GM12892 (cell line): ENCODE results near the genes PLXNA4, EXOC4 and LRGUK.

- RRBS, result no CpG with 5 or more reads among the region's 5 CpGs
These were observed 89.6 kb downstream of the MKLN1 start for GRCh38 chr7:131417206-131417723.

DNA sequence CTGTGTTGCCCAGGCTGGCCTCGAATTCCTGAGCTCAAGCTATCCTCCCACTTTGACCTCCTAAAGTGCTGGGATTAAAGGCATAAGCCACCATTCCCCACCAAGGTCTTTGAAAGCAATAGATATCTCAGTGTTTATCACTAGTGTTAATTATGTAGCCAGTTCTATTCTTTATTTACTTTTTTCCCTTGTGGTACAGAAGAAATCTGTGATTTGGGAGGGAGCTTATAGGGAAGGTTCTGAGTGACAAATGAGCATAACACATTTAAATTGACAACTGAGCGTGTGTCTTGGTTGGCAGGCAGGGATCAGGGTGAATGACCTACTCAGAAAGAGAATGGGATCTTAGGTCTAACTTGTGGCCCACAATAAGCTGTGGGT lies 57.8 kb downstream of the PODXL start:
- RRBS, result no CpG with 5 or more reads among the region's 2 CpGs

DNA sequence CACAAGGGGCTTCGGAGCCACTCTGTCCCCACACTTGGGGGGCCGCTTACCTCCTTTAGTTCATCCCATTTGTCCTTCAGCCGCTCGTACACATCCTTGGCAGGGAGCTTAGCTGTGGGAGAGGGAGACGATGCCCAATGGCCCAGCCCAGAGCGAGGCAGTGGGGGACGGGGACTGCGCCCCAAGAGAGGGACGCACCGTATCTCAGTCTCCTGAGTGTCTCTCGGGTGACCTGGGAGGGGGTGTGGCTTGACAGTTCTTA lies 50.3 kb downstream of the PODXL start:
- RRBS, result no CpG with 5 or more reads among the region's 11 CpGs

DNA sequence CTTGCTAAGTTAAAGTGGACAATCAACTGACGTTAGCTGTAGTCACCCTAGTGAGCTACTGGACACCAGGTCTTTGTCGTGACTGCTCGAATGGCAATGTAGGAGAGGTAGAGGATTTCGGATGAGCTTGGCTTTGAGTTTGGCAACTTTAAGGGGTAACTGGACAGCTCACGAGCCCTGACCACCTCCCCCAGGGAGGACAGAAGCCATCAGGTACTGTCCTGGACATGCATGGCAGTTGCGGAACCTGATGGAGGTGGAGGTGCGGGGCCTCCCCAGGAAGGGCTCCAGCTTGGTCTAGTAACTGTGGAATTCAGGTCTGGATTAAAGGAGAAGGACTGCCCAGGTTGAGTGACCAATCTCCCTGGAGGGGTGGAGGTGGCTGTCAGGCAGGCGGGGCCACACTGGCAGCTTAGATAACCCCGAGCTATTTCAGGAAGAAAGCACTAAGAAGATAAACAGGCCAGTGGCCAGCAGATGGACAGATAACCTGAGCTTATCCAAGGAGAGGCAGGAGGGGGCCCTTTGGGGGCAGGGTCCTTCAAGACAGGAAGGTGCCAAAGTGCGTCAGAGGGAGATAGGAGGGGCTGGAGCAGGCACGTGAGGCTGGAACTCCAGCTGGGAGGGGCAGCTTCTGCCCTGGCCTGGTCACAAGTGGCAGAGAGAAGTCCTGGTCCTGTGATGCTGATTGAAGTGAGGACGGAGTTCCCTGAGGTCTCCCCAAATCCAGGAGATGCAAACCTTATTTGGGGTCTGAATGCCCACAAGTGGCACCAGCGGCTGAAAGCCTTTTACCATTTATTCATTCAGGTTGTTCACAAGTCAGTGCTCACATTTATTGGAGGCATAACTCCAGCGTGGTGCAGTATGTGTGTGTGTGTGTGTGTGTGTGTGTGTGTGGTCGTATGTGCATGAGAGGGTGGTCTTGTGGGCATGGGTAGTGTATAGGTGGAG lies 29.8 kb upstream of the PODXL start:
- RRBS, result no CpG with 5 or more reads among the region's 15 CpGs

- RRBS, result no CpG with 5 or more reads among the region's 11 CpGs
These were observed 72.2 kb upstream of the PODXL start for GRCh38 chr7:131628550-131629037.

GRCh38 chr7:132035657-132036253 lies 479.3 kb upstream of the PODXL start:
- RRBS, result no CpG with 5 or more reads among the region's 6 CpGs

DNA sequence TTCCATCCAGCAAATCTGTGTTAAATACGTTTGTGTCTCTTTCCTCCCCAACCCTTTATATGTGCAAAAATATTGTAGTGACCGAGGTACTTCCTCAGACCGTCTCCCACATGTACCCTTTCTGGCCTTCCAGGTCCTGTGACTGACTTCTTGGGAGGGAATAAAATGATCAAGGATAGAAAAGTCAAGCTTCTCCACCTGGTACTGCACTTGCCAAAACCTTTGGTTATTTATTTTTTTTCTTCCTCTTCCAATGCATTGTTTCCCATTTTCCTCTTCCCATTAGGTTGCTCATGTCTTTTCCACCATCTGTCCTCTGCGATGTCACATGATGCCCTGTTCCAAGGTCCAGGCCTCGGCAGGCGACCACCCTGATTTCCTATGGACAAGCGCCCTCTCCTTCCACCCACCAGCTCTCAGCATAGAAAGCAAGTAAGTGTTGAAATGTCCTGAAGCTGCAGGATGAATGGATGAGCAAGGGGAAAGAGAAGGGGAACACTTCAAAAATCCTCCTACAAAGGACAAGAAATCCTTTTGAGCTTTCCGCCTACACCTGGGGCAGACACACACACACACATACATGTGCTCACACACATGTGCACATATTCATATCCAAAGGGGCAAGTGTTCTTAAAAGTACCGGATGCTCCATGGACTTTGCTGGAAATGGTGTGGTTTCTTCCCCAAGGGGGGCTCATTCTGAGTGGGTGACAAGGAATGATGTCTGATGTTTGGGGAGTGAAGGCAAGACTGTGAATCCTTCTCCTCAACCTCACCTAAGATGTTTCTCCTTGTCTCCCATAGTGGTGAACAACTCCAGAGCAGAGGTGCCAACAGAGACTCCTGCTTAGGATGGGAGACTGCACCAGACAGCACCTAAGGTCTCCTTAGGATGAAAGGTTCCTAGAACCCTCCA lies 448.0 kb downstream of the PLXNA4 start:
- RRBS, result no CpG with 5 or more reads among the region's 9 CpGs

- RRBS, result no CpG with 5 or more reads among the region's 7 CpGs
These were observed 369.7 kb downstream of the PLXNA4 start for GRCh38 chr7:132206601-132206928.

GRCh38 chr7:132398114-132398805 lies 178.0 kb downstream of the PLXNA4 start:
- RRBS, result no CpG with 5 or more reads among the region's 15 CpGs

- RRBS, result no CpG with 5 or more reads among the region's 7 CpGs
These were observed 166.0 kb downstream of the PLXNA4 start for GRCh38 chr7:132410255-132410733.

DNA sequence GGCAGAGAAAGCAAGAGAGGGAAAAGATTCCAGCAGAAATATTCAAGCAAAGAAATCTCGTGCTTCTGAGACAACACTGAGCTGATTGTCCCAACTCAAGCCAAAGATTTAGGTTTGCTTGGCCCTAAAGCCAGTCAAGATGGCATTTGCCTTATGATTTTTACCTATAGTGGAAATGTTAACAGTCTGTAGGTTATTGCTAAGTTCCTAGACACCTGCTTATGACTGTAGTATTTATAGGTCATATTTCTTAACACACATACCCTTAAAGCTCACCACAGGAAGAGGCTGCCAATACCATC lies 90.8 kb downstream of the PLXNA4 start:
- RRBS, result no CpG with 5 or more reads among the region's 1 CpG

DNA sequence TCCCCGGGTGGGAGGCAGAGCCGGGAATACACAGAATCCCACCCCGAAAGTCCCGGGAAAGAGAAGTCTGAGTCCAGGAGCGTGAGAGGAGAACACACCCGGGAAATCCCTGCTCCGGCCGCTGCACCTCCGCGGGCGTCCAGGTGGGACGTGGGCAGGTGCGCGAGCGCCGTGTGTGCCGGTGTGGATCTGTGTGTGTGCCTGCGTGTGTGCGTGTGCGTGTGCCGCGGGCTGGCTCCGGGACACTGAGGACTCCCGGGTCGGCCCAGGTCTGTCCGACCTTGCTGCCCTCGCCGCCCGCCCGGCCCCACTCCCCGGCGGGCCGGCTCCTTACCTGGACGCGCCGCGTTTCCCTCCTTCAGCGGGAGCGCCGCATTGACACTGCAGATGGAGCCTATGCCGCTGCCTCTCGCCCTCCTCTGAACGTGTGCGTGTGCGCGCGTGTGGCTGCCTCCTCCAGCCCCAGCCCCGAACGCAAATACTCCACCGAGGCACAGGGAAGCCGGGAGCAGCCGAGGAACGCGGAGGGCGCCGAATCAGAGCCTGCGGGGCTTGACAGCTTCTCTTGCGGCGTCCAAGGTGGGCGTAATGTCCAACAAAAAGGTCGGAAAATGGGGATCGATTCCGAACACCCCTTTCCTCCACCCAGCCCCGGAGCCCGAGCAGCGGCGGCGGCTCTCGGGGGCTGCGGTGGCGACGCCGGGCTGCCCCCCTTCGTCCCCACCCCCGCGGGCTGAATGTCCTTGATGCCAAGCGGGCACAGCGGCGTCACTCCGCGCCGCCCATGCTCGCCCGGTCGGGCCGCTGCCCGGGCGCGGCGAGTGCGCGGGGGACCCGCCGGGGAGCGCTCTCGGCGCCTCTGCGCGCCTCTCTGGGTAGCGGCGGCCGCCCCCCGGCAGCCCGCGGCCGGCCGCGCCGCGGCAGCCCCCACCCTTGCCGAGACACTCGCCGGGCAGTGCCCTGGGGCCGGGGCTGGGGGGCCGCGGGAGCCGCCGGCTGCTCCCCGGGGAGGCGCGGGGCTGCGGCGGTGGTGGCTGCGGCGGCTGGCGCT lies at the start of gene PLXNA4:
TSS of gene PLXNA4 (minus strand) at position 383 of the 1,051 bp plus-strand sequence.
- RRBS, result 9% methylated on average over 61 of the region's 126 CpGs

DNA sequence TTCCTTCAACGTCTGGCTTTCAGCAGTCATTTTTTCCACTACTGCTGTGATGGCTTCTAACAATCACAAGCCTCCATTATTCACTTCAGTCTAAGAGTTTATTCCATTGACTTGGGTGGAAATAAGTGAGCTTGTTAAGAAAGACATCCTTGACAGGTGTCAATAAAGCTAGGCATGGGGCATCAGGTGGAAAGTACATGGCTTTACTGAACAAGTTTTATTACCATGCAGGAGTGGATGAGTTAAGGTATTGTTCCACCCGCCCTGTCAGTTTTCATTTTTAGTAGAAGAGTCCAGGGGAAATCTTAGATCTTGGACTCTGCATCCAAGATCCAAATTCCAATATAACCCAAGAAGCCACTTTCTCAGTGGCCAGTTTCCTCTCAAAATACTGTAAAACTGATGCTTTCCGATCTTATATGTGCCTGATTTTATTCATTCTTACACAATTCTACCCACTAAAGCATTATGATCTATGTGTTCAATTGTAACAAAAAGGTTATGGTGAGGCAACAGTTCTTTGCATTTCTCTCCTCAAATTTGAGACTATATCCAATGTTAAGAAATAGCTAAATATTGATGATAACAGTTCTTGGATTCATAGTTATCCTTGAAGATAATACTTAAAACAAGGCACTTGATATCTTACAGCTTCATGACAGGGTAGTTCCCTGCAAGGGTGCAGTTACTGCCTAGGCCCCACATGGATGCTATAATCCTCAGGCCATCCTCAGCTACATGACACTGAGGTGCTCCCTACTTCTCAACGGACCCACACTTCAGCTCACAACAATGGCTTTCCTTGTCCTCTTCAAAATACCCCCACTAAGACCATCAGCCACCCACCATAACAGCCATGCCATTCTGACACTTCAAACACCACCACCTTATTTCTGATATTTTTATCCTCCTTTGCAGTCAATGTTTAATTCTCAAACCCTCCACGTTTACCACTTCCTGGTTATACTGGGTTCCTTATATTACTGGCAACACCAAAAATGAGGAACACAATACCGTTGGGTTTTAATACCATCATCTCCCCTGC lies 140.9 kb downstream of the CHCHD3 start:
- RRBS, result no CpG with 5 or more reads among the region's 6 CpGs

- RRBS, result no CpG with 5 or more reads among the region's 25 CpGs
These were observed at the start of gene EXOC4 for GRCh38 chr7:133252695-133253512. TSS of gene EXOC4 (plus strand) at chr7:133253078.

DNA sequence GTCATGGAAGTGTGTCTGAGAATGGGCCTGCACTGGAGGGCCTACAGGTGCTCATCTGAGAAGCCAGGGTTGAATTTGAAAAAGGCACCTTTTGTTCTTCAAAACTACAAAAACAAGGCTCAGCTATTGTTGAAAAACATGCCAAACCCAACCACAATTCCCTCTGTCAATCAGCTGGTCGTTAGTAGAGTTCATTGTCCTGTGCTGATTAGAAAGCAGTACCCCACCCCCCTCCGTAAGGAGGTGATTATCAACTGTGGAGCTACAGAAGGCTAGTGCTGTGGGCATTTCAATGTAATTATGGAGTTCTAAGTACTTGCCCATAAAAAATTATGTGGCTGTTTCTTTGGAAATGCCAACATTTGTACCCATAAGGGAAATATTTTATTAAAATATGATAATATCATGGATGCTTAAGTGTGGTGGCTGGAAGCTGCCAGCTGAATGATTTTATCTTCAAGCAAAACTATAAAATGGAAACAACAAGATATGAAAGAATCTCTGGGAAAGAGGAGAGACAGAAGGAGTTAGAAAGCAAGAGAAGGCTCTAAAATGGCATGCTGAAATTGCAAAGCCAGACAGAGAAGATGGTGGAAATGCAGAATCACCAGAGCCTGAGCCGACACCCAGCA lies 179.6 kb upstream of the LRGUK start:
- RRBS, result no CpG with 5 or more reads among the region's 3 CpGs

DNA sequence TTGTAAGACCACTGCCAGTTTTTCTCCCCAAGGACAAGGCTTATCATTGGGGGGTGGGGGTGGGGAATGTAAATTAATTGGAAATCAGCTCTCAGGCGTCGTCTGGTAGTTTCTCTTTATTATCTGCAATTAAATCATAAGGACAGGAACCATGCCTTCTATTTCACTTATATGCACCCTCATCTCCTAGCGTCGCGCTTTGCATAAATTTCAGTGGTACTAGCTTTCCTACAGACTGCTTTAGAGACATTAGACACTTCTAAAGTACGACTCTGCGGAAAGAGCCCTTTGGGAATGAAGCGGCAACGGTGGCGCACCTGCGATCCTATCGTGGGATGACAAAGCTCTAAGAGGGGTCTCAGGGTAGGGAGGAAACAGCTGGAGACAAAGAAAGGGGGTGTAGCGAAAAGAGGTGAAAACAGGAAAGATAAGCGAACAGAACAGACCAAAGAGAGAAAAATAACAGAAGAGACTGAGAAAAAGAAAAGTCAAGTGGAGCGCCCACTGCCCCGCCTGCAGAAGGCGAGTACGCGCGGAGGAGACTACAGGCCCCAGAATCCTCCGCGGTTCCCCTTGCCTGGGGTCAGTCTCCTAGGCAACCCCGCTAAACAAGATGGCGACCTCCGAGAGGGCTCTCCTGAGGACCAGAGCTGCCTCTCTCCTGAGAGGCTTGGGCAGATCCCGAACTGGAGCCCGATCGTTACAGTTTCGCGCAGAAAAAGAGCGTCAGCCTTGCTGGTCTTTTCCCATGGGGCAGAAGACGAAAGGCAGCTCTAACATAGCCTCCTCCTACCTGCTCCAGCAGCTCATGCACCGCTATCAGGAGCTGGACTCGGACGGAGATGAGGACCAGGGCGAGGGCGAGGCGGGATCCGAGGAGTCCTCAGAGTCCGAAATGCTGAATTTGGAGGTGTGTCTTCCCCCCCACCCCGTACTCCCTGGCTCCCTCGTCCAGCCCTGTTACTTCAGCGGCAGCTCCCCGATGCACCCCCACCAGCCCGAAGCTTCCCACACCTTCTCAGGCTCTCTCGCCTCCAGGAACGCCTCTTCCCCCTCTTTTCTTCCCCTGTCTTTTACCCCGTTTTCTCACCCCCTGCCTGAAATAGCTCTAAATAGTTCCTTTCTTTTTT lies at the start of gene LRGUK:
TSS of gene LRGUK (plus strand) at position 586 of the 1,130 bp plus-strand sequence.
- RRBS, result no CpG with 5 or more reads among the region's 48 CpGs

GRCh38 chr7:134458080-134458904 lies 608 bp downstream of the AKR1B1 start:
- RRBS, result 2% methylated on average over 15 of the region's 54 CpGs

GRCh38 chr7:134551960-134552560 lies 3.1 kb downstream of the AKR1B15 start:
- RRBS, result 44% methylated on average over 1 of the region's 11 CpGs

GRCh38 chr7:134645537-134645797 lies 1.2 kb upstream of the BPGM start:
- RRBS, result no CpG with 5 or more reads among the region's 4 CpGs